ENCODE data around the gene NFIA.

DNA sequence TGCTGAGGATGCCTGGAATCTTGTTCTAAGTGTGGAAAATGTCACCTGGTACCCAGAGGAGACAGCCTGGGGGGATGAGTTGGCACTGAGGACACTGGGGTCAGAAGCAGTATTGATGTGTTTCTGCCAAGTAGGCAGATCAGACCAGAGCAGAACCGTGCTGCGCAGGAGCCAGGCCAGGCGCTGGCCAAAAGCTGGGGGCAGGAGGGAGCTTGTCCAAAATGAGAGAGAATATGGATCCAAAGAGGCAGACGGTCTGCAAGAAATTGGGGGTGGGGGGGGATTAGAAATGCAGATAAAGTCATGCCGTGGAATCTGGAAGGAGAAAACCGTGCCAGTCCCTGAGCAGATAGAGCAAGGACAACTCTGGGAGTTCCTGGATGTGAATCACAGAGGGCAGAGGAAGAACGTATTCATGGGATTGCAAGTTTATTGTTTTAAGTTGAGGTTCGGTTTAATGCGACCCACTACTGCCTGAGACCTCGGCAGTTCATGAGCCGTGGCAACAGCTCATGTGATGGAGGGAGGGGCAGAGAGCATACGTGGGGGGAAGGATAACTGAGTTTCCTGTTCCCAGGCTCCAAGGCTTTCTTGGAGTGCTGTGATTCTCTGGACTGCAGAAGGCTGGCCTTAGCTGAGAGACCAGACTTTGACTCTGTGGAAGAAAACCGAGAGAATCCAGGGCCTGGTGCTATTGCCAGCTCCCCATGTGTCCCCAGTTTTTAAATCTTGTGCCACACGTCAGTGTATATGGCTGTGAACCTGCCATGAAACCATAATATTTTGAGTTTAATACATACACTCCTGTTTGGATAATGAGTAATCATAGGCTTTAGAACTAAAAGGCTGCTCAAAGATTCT is 224.1 kb downstream of the FGGY start:
- PRO-cap, result unidirectional peak, minus-strand start at position 491 of the sequence

DNA sequence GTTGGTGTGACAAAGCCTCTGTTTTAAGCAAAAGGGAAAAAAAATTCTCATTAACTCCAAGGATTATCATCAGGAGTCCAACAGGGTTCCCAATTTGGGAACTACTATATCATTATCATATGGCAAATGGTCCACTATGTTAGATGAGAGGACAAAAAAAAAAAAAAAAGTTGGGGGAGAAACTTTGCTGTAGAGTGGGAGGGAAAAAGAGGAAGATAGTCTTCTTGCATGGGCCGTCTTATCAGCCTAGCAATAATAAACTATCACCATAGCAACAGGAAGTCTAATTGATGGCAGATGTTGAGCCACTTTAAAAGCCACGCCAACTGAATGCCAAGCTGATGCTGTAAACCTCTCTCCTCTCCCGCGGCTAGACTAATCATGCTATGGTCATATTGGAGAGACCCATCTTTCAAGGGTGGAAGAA is 122.3 kb upstream of the HOOK1 start:
- PRO-cap, result no peak

GRCh38 chr1:59703550-59703927 is 111.2 kb upstream of the HOOK1 start:
- PRO-cap, result no peak

- PRO-cap, result no peak
Measured at GRCh38 chr1:59858354-59858793, 43.6 kb downstream of the HOOK1 start.

DNA sequence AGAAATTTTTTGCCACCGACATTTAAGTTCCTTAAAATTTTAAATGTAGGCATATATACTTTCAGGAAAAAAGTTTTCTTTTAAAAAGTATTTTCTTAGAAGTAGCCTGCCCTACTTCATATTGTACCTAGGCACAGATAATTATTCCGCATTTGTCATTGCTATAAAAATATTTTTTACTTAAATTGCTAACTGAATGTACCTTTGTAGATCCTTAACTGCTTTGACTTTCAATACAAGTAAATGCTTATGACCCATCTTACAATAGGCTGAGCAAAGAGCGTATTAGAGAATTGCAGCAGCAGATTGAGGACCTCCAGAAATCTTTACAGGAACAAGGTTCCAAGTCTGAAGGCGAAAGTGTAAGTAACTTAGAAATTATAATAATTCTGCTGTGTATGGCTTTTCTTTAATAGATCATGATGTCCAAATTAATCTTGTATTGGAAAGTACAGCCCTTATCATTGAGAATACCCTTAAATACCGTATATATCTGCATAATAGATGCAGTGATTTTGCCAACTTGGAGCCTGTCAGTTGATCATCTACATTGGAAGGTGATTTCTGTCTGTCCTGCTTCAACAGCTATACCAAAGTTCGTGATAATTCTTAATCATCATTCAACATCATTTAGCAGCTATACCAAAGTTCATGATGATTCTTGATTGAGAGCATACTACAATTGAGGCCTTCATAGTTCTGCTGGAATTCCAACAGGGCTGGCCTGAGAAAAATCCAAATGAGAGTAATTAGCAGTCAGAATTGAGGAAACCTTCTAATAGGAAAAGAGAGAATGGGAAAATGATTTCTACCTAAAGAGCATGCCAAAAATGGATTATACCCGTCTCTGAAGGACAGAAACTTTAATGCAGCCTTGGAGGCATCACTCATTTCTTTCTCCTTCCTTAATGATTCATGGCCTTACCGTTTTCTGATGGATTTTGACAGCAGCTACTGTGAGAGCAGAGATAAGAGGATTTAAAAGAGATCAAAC is 48.1 kb downstream of the HOOK1 start:
- PRO-cap, result no peak

GRCh38 chr1:59936205-59936747 is 9.7 kb upstream of the CYP2J2 start:
- PRO-cap, result unidirectional peak, minus-strand start at chr1:59936446; bidirectional peak, plus-strand start at chr1:59936821, minus-strand start at chr1:59936579

GRCh38 chr1:59971555-59971914 is 45.0 kb upstream of the CYP2J2 start:
- PRO-cap, result no peak

DNA sequence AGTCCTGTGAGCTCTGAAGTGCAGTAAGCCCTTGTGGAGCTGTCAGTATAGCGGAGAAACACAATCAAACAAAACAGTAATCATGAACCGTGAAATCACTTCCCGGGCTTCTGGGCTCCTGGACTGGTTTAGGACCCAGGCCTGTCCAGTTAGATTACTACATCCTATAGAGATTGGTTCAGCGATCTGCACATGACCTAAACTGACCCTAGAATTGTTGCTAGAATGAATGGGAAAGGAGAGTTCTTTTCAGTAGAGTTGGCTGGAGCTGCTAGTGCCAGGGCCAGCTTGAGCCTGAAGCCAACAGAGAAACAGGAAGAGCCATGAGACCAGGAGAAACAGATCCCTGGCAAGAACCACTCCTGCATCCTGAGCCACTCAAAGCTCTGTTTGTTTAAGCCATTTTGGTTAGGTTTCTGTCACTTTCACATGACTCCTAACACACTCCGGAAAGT is 474.2 kb upstream of the C1orf87 start:
- PRO-cap, result no peak

GRCh38 chr1:61050956-61051625 is 31.3 kb upstream of the NFIA start:
- PRO-cap, result bidirectional peak, plus-strand start at chr1:61051129, minus-strand start at chr1:61051071

GRCh38 chr1:61052632-61053478 is 29.5 kb upstream of the NFIA start:
- PRO-cap, result no peak

GRCh38 chr1:61081942-61082877 is at the start of gene NFIA:
Gene NFIA (plus strand): TSS chr1:61082561.
- PRO-cap, result unidirectional peak, plus-strand start at chr1:61082127; bidirectional peak, plus-strand start at chr1:61082616, minus-strand start at chr1:61082332

GRCh38 chr1:61115020-61115521 is 32.7 kb downstream of the NFIA start:
- PRO-cap, result no peak

- PRO-cap, result no peak
Measured at GRCh38 chr1:61132002-61132718, 49.8 kb downstream of the NFIA start.

- PRO-cap, result no peak
Measured at GRCh38 chr1:61151984-61152484, 69.7 kb downstream of the NFIA start.

- PRO-cap, result no peak
Measured at GRCh38 chr1:61170087-61170608, 87.8 kb downstream of the NFIA start.

- PRO-cap, result bidirectional peak, plus-strand start at chr1:61227374, minus-strand start at chr1:61227125
Measured at GRCh38 chr1:61227016-61227715, 144.8 kb downstream of the NFIA start.

DNA sequence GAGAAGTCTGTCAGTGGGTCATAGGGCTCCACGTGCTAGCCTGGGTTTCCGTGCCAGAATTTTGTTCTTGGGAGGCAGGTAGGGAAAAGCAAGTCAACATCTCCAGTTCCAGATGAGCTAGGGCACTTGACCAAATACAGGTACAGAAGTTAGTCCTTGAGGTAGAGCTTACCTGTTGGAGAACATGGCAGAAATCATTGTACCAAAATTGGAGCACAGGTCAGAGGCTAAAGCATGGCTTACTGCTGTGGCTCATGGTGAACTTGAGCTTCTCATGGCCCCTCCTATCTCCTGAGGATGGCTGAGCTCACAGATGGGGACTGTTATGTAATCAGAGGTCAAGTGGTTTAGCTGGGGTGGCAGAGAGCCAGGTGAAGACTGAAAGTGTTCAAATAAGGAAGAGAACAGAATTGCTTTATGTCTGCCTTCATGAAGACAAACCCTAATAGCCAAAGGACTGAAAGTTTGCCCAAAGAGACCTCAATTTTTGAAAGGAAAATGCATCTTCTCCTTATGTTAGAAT is 170.9 kb downstream of the NFIA start:
- PRO-cap, result no peak

DNA sequence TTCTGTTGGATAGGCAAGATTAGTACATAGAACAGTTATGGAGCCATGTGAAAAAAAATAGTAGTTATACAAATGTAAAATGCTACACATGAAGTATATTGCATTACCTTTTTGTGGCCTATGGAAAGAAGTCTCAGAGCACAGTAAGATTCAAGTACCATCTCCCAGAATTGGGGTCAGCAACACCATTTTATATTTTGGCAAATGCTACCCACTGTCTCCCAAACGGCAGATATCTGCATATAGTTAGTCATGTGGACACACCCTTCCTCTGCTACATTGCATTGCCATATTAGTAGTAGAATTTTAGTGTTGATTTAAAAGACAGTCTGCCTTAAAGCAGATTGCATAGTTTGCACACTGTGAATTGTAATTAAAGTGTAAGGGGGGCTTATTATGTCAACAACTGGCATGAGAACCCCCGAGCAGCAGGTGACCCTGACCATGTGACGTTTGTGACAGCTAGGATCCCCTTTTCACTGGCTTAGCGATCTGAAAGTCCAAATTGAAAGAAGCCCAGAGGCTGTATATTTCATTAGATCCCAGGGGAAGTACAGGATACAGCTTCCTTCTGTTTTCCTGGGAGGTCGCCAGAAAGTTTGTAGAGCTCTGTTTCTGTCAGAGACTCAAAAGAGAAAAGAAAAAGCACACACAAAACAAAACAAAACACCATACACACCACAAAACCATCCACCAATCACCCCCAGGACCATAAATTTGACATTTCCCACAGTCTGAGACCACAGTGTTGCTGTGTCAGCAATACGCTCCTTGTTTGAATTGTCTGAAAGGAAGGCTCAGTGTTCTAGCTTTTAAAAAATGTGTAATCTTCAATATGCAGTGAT is 172.4 kb downstream of the NFIA start:
- PRO-cap, result no peak

DNA sequence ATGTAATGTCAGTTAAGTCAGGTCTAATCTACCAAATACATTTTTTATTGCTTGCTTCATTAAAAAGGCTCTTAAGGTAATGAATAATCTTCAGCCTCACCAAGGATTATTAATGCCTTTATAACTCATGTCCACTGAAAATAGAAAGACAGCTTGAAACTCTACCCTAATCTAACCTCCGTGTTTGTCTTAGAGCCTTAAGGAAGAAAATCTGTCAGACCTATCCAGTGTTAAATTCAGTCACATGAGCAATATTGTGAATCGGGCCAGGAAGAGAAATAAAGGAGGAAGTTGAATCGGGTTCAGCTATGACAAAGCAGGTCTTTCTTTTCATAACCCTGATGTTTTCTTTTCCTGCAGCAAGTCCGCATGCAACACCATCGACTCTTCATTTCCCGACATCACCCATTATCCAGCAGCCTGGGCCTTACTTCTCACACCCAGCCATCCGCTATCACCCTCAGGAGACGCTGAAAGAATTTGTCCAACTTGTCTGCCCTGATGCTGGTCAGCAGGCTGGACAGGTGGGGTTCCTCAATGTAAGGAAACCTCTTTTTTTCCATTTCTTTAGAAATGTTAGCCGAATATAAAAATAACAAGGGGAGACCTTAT is 321.1 kb downstream of the TM2D1 start:
- PRO-cap, result no peak

- PRO-cap, result bidirectional peak, plus-strand start at chr1:61591513, minus-strand start at chr1:61591455
Measured at GRCh38 chr1:61591245-61591641, 133.7 kb downstream of the TM2D1 start.

Data from left lobe of liver (tissue), 1 donor.